Trachea (tissue), 1 donor: ENCODE measurements around the gene PGM2.

DNA sequence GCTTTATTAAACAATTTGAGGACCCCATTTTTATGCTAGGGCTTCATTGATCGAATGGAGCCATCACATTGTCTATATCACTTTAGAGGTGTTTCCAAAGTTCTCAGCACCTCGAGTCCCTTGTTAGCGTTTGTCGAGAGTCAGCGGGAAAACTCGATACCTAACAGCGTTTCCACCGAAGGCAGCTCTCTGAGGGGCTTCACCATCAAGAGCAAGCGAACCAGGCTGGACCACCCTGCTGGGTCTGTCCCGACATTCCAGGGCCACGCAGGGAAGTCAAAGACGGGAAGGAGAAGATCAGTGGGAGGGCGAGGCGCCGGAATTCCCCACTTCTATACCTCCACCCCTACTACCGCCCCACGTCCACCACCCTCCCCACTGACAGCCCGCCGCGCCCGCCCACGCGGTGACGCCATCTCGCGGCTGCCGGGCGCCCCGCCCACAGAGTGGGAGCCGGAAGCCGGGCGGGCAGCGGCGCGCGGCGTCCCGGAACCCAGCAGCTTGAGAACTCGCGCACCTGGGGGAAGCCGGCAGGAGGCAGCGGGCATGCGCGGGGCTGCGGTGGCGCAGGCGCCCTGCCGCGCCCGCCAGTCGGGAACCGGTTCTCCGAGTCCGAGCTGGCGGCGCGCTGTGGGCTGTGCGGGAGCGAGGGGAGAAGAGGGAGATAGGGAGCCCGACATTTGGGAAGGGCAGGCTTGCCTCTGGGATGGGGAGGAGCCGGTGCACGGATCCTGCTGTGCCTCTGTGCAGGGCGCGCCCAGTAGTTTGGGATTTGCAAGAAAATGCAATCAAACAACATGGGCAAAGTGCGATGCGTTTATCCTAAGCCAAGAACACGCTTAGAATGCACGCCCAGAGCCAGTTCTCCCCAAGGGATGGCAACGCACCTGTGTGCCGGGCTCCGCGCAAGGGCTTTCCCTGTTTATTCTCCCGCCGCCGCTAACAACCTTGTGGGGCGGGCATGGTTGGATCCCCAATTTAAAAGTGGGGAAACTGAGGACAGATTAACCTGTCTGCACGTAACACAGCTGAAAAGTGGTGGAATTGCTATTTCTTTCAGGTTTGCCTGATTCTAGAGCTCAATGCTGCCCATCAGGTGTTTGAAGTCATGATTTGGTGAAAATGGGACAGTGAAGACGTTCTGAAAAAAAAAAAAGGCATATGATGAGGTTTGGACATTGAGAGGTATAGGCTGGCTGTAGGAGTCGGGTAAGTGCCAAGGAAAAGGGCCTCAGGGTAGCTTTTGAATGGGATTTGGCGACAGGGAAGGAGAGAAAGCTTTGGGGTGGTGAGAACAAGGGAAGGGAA is 3.0 kb upstream of the STIM2 start:
- PRO-cap, result bidirectional peak, plus-strand start at position 444 of the sequence, minus-strand start at position 351 of the sequence; bidirectional peak, plus-strand start at position 601 of the sequence, minus-strand start at position 497 of the sequence

- PRO-cap, result no peak
Observed at GRCh38 chr4:26866164-26866628, 5.6 kb downstream of the STIM2 start.

DNA sequence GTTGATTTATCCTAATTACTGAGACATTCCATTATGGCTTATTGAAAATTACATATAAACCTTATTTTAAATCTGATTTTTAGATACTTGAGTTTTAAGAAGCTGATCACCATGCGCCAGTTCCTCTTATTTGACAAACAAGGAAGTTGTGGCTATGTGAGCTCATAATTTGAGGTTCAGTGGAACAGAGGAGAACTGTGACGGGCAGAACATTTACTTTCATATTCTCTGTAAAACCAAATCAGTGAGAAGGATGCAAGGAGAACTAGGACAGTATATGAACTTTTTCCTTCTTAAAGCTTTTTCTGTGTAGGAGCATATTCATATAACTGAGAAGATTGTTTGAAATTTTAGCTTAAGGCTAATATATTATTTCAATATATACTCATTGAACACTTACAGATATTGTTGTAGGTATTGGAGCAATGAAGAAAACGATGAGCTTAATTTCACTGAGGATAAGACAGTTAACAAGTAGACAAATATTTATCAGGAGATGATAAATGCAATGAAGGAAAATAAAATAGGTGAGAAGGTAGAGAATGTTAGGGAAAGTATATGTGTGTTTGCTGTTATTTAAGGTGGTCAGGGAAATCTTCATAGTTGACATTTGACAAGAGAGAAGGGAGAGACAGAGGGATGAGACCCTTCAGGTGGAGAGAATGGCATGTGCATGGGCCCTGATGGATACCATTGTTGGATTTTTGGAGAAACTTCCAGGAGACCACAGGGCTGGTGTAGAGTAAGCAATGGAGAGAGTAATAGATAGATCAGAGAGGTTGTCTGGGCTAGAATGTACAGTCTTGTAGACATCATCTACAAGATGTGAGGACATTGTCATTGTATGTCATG is 25.5 kb downstream of the STIM2 start:
- PRO-cap, result no peak

DNA sequence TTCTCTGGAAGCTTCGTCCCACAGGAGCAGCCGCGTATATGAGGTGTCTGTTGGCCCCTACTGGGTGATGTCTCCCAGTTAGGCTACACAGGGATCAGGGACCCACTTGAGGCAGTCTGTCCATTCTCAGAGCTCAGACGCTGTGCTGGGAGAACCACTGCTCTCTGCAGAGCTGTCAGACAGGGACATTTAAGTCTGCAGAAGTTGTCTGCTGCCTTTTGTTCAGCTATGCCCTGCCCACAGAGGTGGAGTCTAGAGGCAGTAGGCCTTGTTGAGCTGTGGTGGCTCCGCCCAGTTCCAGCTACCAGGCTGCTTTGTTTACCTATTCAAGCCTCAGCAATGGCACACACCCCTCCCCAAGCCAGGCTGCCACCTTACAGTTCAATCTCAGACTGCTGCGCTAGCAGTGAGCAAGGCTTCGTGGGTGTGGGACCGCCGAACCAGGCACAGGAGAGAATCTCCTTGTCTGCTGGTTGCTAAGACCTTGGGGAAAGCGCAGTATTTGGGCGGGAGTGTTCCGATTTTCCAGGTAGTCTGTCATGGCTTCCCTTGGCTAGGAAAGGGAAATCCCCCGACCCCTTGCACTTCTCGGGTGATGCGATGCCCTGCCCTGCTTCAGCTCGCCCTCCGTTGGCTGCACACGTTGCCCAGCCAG is 115.1 kb downstream of the STIM2 start:
- PRO-cap, result no peak

DNA sequence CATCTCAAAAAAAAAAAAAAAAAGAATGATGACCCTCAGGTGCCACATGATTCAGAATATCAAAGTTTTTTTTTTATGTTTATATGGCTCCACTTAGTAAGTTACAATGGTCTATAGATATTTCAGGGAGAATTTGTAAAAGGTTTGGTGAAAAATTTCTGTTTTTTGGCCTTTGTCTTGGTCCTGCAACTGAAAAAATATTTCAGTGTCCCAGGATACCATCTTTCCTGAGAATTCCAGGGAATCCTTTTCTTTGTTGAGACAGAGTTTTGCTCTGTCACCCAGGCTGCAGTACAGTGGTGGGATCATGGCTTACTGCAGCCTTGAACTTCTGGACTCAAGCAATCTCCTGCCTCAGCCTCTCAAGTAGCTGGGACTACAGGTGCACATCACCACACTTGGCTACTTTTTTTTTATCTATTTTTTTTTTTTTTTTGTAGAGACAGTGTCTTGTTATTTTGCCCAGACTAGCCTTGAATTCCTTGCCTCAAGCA is 280.5 kb downstream of the STIM2 start:
- PRO-cap, result no peak

DNA sequence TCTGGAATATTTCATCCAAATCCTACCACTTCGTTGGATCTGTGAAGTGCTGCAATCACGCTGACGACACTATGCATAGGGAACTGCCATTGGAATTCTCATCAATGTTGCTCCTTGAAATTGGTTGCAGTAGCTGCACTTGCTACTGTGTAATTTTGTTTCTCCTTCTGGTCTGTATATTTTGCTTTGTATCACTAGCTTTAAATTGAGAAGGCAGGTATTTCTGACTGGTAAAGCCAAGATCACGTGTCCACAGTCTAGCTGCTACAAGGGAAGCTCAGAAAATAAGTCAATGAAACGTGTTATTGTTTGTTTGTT is 2638.4 kb downstream of the PCDH7 start:
- PRO-cap, result no peak

- PRO-cap, result no peak
Observed at GRCh38 chr4:34436020-34436588, 1808.2 kb downstream of the ARAP2 start.

- PRO-cap, result no peak
Observed at GRCh38 chr4:36130345-36130982, 113.8 kb downstream of the ARAP2 start.

- PRO-cap, result no peak
Observed at GRCh38 chr4:37666431-37667222, 19.5 kb downstream of the RELL1 start.

DNA sequence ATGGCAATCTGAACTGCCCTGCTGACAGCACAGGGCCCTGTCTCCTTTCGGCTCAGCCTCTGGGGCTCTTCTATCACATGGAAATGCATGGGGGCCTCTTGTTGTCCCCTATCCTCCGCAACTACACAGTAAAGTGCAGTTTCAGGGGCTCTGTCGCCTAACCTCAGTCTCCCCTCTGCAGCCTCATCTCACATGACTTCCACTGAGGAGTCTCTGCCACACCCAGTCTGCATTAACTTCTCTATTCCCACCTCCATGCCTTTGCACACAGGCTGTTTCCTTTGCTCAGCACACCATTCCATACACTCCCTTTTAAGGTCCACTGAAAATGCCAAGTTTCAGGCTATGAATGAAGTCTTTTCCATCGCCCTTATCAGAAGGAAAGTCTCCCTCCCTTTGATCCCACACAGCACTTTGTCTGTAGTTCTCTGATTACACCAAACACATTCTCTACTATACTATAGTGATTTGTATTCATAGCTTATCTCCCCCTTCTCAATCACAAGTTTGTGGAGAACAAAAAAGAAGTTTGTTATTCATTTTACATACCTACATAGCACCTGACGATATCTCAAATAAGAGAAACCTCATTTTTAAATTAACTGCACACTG is 12.4 kb downstream of the RELL1 start:
- PRO-cap, result no peak

DNA sequence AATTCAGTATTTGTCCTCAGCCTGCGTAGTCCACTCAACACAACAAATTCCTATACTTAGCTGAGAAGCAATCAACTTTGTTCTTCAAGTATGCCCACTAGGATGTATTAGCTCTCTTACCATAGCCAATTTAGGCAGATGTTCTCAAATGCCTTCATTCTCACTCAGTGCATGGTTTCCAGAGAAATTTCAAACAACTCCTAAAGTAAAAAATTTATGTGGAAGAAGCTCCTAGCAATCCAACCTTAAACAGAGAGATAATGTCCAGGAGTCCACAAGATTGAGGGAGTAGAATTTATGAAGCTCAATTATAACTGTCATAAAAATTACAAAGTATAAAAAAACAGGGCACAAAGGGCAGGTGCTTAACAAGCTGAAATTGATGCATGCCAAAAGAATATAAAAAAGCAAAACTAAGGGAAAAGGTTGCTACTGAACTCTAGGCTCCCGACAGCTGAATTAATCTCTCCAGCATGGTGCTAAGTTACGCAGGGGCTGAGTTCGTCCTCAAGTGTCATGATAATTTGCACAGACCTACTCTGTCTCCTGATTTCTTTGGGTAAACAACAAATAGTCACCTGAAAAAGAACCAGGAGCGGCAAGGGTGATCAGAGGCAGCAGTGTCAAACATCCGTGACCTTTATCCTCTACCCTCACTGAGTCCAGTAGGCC is 47.1 kb upstream of the RELL1 start:
- PRO-cap, result no peak

- PRO-cap, result bidirectional peak, plus-strand start at chr4:37826723, minus-strand start at chr4:37826552
Observed at GRCh38 chr4:37826053-37826853, at the start of gene PGM2. PGM2 (plus strand) TSS chr4:37826686.

DNA sequence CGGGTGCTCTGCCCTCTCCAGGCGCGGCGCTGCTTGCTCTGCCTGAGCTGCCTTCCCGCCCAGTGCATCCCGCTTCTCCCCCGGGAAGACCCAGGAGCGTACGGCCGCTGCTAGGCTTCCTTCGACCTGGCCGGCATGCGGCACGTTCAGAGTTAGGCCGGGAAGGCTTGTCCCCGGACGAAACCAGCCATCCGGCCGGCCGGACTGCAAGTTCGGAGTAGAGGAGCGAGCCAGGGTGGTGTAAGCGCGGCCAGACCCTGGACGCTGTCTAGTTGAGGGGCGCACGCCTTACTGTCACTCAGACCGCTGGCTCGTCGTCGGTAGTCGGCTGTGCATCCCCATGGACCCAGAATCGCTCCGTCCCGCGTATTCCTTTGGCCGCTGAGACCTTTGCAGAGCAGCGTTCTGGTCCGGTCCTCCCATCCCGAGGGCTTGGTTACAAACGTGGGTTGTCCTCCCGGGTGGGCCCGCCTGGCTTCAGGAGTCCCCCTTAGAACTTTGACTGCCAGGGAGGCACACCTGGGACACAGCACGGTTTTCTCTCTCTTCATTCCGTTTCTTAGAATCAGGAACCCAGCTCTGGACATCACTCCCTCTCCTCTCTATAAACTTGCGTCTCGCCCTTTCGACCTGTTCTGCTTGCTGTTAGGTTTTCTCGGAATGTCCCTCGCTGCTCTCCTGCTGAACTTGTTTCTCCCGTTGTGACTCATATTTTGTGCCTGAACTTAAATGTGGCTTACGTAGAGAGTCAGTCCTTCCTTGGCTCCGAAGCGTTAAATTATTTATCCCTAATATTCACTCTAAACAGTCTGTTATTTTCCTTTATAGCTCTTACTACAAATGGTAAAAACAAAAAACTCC is 598 bp downstream of the PGM2 start:
- PRO-cap, result unidirectional peak, minus-strand start at position 561 of the sequence; unidirectional peak, minus-strand start at position 662 of the sequence

- PRO-cap, result no peak
Observed at GRCh38 chr4:37936879-37937313, 23.3 kb upstream of the PTTG2 start.

- PRO-cap, result no peak
Observed at GRCh38 chr4:37956928-37957312, 3.3 kb upstream of the PTTG2 start.

GRCh38 chr4:38055723-38056449 is 95.7 kb downstream of the PTTG2 start:
- PRO-cap, result unidirectional peak, minus-strand start at chr4:38056137

GRCh38 chr4:38089747-38090214 is 129.6 kb downstream of the PTTG2 start:
- PRO-cap, result no peak

- PRO-cap, result no peak
Observed at GRCh38 chr4:38162295-38162776, 202.1 kb downstream of the PTTG2 start.

- PRO-cap, result no peak
Observed at GRCh38 chr4:38275185-38275703, 315.0 kb downstream of the PTTG2 start.

- PRO-cap, result no peak
Observed at GRCh38 chr4:38323100-38323719, 340.8 kb upstream of the KLF3 start.